Peritoneum (tissue), 1 donor: ENCODE measurements around a stretch of chr5.

DNA sequence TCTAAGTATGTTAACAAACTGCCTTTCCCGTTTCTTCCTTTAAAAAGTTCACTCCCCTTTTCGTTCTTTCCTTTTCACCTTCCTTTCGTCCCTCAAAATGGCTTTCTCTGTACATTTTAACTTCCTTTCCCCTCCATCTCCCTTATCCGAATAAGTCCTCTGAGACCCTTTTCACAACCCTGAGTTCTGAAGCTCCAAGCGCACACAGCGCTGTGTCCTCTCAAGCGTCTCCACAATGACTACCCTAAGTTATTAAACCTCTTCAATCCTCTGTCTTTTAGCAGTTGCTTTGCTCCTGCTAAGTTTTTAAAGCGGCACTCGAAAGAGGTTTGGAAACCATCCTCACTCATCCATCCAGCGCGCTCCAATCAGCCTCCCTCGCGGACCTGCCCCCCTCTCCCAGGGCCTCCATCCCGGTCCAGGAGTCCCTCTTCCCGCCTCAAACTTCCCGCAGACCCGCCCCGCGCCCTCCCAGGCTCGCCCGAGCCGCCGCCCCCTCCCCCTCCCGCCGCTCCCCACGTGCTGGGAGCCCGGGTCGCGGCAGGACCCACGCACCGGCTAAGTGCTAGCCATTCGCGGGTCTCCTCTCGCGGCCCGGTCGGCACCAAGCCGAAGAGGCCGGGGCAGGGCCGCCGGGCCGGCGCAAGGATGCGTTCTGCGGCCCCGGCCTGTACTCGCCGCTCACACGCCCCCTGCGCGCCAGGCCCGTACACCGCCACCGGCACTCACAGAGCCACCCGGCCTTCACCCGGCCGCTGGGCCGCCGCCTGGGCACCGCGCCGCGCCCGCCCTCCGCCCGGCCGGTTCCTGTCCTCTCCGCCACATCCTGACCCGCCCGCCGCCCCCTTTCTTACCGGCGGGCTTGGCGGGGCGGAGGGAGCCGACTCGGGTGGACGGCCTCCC lies 871 bp downstream of the CHD1 start:
- PRO-cap, result no peak

DNA sequence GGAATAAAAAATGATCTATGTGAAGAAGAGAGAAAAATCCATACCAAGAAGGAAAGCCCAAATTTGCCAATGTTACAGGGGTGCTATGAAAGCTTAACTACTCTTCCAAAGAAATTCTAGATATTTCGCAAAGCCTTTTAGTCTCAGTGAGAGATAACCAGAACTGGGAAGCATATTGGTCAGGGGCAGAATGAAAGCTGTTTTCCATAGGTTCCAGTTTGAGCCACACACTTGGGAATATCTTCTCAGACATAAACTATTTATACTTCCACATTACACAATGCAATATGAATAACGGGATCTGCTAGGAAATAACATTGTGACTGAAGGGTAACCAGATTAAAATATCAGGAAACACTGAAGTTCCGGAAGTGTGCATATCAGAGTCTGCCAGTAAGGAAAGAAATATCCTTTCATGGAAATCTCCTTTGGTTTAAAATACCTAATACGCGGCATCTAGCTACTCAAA lies 56.4 kb downstream of the ST8SIA4 start:
- PRO-cap, result no peak

DNA sequence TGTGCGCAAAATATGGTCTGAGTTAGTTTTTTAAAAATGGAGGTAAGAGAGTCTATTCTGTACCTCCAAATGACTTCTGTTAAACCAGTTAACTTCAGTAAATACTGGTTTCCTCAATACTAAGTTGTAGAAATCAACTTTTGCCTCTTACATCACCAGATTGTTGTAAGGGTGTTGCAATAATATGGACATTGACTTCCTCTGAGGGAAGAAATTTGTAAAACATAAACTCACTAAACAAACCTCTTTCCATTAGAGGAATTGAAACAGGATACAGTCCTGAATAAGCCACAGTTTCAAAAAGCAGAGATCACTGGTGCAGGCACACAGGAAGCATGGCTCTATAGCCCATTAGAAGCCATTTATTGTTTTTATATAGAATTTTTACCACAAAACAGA lies 32.7 kb upstream of the SLCO6A1 start:
- PRO-cap, result no peak

- PRO-cap, result no peak
Observed at GRCh38 chr5:102973928-102974599, 145.9 kb downstream of the GIN1 start.

DNA sequence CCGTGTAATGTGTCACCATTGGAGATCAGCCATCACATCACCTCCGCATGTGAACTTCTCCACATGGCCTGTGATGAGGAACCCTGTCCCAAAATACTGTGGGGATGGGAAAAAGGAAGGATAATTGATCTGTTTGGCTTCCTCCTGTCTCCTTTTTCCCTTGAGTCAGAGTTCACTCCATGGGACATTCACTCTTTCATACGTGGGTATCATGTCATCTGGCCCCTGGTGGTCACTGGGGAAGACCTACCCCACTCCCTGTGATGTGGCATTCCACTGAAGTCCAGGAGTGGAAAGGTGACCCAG lies 149.1 kb downstream of the NUDT12 start:
- PRO-cap, result no peak

DNA sequence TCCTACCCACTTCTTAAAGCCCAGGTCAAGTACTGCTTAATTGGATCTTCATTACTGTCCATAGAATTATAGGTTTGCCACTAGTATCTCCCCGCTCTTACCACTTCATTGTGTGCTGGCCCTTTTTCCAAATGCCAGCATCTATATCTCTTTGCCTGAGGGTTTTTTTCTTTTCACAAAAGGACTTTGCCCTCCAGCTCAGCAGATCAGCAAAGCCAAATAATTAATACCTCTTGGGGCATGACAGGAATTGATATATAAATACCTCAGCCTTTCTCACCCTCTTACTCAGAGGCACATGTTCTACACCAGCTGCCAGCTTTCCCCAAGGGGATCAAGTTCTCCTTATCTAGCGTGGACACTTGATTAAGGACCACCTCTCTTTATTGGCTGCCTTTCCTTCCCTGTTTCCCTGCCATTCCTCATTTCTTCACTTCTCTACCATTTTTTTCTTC lies 6.7 kb upstream of the NUDT12 start:
- PRO-cap, result no peak

- PRO-cap, result no peak
Observed at GRCh38 chr5:103602421-103602858, 39.9 kb upstream of the NUDT12 start.

- PRO-cap, result no peak
Observed at GRCh38 chr5:105138879-105139078, 1576.2 kb upstream of the NUDT12 start.

GRCh38 chr5:105392377-105392894 lies 1829.8 kb upstream of the NUDT12 start:
- PRO-cap, result no peak

- PRO-cap, result no peak
Observed at GRCh38 chr5:107551967-107552661, 118.6 kb downstream of the EFNA5 start.

GRCh38 chr5:107570734-107571936 lies 99.6 kb downstream of the EFNA5 start:
- PRO-cap, result no peak

DNA sequence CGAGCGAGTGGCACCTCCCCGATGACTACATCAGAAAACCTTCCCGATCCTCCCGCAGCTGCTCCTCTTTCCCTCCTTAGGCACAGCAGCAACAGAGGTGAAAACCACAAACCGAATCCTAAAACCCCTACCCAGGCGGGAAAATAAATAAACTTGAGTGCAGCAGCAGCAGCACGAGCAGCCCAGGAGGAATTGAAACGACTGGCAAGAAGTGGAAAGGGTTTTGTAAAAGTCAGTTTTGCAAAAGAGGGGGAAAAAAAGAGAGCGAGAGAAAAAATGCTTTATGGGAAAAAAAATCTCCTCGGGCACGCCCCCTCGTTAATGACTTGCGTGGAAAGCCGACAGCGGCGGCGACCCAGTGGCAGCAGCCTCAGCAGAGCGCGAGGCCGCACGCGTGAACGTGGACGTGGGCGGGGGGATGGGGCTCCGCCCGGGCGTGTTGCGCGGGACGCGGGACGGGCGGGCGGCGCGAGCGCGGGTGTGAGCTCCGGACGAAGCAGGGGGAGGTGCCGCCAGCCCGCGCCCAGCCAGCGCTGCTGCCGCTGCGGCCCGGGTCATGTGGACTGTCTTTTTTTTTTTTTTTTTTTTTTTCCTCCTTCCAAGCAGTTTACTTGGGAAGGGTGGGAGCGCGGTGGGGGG lies 1.3 kb upstream of the EFNA5 start:
- PRO-cap, result no peak

- PRO-cap, result no peak
Observed at GRCh38 chr5:108212889-108213311, 169.0 kb downstream of the FBXL17 start.

- PRO-cap, result no peak
Observed at GRCh38 chr5:108219839-108220785, 161.8 kb downstream of the FBXL17 start.

- PRO-cap, result no peak
Observed at GRCh38 chr5:108320071-108320647, 61.7 kb downstream of the FBXL17 start.

GRCh38 chr5:108360622-108361331 lies 21.1 kb downstream of the FBXL17 start:
- PRO-cap, result no peak

DNA sequence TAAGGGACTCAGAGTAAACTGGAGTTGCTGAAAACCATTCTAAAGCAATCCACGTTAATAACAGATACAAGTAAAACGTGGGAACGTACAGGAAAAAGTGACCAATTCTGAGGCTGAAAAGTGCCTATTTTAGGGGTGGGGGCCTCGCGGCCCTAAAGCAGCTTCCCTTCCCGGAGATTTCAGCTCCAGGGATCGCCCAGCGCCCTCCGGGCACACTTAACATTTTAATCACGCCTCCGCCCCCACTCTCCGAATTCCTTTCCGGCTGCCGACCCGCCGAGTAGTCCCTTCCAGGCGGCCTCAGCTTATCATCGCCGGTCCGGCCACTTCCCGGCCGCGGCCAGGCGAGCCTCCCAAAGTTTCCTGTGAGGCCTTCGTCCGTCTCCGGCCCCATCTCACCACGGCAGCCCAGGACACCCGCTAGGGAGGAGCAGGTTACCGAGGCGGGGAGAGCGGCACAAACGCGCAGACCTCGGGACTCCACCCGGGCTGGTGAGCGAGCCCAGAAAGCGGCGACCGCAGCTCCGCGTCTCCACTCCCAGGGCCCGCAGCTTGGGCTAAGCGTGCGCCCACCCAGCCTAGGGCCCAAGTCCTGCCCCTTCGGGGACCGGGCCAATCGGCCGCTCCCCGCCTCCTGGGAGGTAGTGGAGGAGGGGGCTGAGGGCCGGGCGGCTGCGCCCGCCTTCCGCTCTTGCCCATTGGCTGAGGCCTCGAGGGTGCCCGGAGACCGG lies 610 bp downstream of the FER start:
- PRO-cap, result bidirectional peak, plus-strand start outside the sequence, minus-strand start at position 547 of the sequence

- PRO-cap, result no peak
Observed at GRCh38 chr5:108760536-108760973, 12.9 kb downstream of the FER start.

- PRO-cap, result no peak
Observed at GRCh38 chr5:109326962-109327284, 82.9 kb downstream of the PJA2 start.

- PRO-cap, result no peak
Observed at GRCh38 chr5:109394229-109394603, 15.6 kb downstream of the PJA2 start.